ENCODE results near the genes TCL1A and BDKRB1.

DNA sequence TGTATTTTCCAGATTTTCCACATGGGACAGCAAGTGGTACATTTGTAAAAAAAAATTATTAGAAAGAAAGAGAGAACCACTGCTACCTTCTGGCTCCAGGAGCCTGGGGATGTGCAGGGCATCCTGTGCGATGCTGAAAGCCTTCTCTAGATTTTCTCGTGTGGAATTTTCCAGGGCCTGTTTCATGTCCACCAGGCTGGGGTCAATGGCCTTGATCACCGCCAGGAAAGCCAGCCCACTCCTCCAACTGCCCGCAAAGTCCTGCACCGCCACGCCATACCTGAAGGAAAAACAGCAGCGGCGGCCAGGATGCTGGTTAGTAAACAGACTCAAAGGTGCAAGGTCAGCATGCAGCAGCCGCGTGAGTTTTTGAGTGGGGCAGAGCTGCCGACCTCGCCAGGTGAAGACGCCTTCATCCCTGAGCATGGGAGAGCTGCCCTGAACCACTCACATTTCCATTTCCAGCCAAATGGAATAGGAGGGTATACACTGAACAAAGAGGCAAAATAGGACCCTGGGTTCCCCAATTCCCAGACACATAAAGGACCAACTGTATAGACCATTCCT, 53.4 kb upstream of the DICER1 start:
- PRO-cap = no peak

- PRO-cap = no peak
These were observed 82.4 kb downstream of the SYNE3 start for GRCh38 chr14:95434016-95434415.

DNA sequence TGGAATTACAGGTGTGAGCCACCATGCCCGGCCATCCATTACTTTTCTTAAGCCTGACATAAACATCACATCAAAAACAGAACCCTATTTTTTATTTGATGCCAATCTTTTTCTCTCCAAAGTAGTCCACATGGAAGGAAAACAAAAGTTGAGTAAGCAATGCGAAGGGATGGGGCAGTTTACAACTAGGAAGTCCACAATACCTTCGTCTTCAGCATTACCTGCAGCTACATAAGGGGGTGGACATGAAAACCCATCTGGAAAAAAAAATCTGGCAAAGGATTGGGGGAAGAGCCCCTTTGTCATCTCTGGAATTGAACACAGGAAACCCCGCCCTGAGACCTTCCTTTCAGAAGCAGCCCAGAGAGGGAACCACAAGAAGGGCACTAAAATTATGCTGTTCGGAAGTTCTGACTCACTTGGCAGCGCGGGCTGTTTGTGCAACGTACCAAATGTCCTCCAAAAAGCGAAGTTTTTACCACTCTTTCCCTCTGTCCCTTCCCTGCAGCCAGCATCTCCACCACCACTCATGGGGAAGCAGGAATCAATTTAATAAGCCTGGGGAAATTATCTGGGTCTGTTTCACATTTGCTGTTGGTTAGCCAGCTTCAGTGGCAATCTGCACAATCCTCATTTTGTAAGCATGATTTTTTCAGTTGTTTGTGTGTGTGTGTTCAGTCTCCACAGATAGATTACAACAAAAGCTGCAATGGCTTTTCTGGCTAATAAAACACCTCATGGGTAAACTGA, 3.2 kb upstream of the SYNE3 start:
- PRO-cap = no peak

DNA sequence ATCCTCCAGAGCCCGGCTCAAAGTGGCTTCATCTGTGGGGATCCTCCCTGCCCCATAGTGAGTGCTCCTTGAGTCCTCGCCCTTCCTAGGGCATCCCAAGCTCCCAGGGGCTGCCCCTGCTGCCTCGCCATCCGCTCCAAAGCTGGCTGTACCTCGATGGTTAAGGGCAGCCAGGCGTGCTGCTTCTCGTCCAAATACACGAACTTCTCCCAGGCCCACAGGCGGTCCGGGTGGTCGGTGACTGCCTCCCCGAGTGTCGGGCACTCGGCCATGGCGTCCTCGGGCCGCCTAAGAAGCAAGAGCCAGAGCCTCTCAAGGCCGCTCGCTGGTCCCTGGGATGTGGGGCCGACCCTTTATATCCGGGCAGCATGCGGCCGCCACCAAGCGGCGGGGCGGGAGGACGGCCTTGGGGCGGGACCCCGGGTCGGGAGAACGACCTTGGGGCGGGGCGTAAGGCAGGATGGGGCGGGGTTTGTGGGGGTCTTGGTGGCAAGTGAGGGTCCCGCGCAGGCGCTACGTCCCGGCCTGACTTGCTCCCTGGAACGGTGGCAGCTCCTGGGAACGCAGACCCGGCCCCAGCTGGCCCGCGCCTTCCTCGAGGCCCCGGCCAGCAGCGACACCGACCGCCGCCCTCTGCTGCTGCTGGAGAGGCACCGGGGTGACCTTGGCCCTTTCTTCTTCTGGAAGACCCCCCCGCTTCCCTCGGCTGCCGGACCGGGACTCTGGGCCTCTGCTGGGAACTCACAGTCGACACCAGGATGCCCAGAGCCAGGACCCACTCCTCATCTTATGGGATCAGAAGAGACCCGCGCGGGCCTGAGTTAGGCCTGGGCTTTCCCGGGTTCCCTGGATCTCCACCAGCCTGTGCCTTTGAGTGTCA, at the start of gene TCL1A:
Gene TCL1A, minus strand, starts transcription at position 331 of the 880 bp plus-strand sequence.
- PRO-cap = no peak

- PRO-cap = no peak
These were observed 52.4 kb downstream of the C14orf132 start for GRCh38 chr14:96091293-96092313.

DNA sequence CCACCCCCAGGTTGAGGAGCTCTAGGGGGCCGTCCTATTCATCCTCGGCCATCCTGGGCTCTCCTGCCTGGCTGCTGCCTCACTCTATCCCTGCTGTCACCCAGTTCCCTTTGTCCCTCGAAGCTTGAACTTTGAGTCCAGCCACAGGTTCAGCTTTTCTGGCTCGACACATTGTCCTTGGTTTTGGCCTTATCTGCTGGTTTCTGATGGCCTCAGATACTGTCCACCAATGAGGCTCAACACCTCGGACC, 58.6 kb downstream of the C14orf132 start:
- PRO-cap = no peak

GRCh38 chr14:96255863-96256480, at the start of gene BDKRB1:
Gene BDKRB1, plus strand, starts transcription at chr14:96256210.
- PRO-cap = no peak

- PRO-cap = no peak
These were observed 708 bp upstream of the AK7 start for GRCh38 chr14:96391154-96391686.

DNA sequence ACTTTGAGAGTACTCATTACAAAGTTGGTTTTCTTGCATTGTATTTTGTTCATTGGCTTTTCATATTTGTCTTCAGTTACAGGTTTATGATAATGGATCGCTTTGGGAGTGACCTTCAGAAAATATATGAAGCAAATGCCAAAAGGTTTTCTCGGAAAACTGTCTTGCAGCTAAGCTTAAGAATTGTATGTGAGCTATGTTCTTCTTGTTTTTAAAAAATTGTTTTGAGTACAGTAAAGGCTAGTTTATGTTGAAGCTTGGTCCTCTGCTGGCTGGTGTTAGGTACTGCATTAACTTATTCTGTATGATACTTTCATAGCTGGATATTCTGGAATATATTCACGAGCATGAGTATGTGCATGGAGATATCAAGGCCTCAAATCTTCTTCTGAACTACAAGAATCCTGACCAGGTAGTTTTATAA, 55.6 kb downstream of the VRK1 start:
- PRO-cap = no peak

DNA sequence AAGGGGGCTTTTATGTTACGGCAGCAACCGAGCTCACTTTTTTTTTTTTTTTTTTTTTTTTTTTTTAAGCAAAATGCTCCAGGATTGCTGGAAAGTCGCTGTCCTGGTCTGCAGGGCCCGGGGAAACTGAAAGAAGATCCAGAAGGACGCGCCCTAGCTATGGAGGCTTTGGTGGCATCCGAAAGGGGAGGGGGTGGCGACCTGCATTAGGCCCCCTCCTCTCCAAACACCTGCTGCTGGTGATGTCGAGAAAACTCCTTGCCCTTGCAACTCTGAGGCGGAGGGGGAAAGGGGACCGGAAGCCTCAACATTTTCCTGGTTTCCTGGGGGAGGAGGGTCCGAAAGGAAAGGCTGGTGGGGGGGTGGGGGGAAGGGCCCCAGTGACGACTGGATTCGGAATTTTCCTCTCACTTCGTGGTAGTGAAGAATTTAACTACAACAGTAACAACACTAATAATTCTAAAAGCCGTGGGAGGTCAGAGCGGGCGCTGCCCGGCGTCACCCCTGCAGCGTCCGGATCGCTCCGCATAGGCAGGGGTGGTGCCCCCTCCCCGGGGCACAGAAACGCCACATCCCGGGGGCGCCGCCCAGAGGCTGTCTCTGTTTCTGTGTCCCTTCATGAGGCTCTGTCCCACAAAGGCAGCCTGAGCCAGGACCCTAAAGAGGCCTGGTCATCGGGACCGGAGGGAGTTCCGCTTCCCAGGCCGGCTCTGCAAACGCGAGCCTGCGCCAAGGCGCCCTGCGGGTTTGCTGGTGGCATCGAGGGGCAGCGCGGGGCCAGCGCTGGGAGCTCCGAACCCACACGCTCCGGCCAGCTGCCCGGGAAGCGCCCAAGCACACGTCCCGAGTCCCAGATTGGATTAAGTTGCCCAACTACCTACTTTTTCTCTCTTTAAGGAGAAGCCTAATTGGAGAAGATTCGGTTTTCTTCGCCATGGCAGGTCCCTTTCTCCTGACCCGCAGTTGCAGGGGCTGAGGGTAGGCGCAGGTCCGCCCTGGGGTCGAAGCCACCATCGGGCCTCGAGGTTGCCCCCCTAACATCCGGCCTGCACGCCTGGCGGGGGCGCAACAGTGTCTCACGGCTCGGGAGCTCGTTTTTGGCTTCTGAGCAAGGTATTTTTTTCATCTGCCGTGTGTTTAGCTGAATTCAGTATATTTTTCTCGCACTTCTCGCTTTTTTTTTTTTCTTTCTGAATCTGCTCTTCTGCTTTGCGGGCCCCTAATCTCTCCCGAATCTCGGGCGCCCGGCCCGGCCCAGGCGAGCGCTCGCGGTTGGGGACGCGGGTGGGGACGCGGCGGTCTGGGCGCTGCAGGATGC, 421.5 kb downstream of the VRK1 start:
- PRO-cap = no peak

DNA sequence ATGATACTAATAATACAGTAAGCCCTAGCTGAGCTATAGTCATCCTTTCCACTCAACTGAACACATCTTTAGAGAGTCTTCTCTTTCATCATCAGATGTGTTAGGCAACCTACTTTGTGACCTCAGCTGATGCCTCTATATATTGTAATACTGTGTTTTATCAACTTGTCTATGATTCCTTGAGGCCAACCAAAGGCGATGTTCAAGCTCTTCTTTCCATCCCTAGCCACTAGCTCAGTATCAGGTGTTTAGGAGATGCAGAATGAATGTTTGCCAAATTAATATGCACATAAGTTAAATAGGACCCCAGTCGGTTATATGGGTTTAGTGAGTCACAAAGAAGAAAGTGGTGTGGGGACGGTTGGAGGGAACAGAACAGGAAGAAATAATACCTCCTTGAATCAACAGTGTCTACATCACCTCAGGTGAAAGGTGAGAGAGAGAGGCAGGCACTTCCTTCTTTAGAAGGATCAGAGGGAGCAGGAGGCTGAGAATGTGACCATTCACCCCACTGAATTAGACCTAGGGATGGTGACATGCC, 1196.6 kb downstream of the VRK1 start:
- PRO-cap = no peak

DNA sequence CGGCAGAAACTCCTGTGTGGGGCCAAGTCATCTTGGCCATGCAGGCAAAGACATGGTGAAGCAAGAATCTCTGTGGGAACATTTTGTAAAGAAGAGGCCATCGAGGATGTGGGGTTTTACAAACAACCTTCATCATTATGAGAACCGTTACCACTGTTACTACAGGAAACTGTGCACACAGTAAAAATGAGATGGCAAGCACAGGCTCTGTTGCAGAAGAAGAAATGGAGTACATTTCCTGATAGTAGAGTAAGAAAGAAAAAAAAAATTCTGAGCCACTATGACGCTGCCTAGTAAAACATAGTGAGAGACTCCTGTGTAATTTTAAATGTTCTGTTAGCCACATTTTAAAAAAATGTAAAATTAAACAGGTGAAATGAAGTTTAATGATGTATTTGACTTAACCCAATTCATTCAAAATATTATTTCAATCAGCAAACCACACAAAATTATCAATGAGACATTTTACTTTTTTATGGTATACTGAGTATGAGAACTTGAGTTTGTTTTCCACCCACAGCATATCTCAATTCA, 1197.2 kb downstream of the VRK1 start:
- PRO-cap = no peak

DNA sequence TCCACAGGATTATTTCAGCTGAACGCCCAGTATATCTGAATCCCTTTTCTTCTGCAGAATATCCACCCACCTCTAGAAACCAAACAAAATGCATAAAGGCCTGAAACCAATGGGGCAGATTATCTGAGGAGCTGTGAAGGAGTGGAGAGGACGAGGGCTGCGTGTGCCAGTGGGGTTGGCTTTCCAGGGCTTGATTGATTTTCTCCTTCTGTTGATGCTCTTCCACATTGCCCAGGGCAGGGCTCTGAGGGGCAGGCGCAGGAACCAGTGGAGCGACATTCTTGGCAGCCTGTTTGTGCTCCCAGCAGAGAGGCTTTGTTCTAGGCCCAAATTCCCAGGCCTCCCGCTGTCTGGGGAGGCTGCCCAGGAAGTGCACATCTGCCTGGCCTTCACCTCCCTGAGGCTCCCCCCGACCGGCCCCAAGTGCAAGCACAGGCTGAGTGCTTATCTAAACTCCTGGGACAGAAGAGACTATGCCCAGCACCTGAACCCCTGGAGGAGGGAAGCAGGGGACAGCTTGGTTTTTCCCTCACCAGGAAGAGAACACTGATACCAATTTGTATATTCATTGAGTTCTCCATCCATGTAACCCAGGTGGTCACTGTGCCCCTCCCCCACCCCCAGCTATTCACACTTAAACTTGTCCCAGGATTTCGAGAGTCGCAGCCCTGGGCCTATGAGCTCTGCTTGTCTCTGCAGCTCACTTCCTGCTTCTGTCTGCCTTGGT, 452.5 kb downstream of the BCL11B start:
- PRO-cap = no peak

- PRO-cap = no peak
These were observed 345.8 kb downstream of the BCL11B start for GRCh38 chr14:98926130-98926604.

GRCh38 chr14:99178570-99178911, 93.5 kb downstream of the BCL11B start:
- PRO-cap = no peak

DNA sequence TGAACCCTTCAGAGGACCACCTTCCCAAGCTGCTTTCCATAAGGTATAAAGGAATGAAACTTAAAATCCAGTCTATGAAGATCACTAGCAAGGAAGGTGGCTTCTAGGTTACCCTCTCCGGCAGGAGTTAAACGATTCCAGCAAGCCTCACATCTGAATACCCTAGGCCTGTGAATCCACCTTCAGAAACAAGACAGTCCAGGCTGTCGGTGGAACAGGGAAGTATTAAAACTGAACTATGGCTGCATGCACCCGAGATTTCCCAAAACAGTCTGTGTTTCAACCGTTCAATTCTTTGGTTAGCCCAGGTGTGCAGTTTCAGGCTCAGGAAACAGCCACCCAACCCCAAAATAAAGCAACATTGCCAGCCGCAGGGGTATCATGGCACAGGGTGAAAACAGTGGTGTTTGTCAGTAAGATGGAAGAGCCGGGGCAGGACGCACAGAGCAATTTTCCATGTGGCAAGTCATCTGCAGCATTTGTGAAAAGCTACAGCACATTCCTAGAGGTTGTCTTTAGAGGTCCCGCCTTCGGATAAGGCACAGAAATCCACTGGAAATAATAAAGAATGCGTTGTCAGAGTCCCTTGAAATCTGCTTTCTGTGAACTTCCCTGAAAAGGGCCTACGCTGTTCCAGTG, 85.0 kb downstream of the BCL11B start:
- PRO-cap = no peak

DNA sequence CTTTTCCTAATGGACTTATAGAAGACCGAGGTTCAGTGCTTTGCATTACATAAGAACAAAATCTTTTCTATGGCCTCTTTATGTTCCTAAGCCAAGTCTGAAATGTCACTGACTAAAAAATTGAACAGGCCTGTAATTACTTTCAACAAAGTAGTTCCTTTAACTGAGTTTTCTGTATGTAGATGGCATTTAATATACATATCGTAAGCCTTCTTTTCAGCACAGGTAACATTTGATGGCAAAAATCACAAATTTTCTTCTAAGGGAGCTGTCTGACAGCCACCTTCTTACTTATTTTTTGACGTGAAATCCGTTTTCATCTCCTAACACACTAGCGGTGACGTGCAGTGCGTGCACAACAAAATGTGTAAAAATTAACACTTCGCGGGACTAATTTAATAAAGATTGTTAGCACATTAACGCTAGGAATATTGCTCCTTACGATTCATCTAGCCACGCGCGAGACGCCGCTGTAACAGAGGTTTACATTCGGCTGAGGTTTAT, 31.6 kb downstream of the BCL11B start:
- PRO-cap = no peak

- PRO-cap = no peak
These were observed 30.9 kb downstream of the BCL11B start for GRCh38 chr14:99240995-99241693.

DNA sequence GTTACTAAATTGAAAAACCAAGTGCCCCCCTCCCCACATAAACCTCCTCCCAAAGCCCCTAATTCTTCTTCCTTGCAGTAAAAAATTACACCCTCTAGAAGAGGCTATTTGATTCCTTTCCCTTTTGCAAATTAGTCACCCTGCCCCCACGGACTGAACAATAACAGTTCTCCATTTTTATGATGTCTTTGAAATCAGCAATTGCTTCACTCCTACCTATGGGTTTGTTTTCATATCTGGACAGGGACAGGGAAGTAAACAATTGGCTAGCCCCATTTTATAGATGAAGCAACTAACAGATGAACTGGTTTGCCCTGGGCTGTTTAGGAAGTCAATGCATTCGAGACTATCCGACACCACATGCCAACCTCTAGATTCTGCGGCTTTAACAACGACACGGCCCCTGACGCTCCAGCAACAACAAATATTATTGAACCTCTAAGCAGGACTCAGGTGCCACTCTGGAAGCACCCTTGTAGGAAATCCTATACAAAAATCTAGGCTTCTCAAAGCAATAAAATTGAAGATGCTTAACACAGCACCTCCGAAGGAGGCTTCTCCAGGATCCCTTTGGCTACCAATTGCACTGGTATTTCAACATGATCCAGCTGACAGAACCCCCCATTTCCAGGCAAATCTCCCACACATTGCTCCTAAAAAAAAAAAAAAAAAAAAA, 28.6 kb downstream of the BCL11B start:
- PRO-cap = no peak

DNA sequence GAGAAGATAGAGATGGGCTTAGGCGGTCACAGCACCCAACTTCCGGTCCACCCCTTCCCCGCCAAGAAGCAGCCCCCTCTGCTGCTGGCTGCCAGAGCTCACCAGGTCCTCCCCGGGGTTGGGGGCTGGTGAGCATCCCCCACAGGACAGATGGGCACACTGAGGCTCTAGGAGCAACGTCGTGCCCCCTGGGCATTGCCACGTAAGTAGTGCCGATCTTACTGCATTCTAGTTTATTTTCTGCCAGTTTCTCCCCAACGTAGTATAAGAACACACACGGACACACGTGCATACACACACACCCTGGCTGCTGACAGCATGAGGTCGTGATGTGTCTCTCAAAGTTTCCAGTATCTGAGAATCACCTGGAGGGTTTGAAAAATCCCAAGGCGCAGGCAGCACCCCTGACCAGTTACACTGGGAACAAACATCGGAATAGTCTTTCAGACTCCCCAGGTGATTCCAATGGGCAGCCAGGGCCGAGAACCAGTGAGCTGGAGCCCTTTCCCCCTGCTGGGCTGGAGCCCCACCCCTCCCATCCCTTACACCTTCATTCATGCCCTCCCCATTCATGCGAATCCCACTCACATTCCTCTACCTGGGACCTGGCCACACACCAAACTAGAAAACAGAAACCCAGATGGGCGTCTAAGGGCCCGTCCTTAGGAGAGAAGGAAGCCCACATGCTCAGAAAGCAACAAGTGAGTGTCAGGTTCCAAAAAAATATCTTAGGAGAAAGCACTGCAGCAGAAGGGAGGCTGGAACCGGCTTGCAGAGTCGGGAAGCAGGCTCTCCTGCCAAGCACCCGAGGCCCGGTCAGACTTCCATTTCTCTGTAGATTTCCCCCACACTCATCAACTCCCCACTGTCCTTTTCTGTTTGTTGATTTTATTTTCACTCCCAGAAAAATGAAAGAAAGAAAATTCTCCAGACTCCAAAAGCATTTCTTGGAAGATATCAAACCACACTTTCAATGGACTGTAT, 13.8 kb downstream of the BCL11B start:
- PRO-cap = no peak

Data from osteocyte (in vitro differentiated cells).